Camera-type eye (tissue), 1 donor: ENCODE measurements around a stretch of chrX.

- RAMPAGE, long total RNA, result no peak
Observed at GRCh38 chrX:119759100-119759264, 594 bp downstream of the SOWAHD start.

- RAMPAGE, long total RNA, result no peak
Observed at GRCh38 chrX:119885785-119886053, 10.0 kb upstream of the AKAP14 start.

DNA sequence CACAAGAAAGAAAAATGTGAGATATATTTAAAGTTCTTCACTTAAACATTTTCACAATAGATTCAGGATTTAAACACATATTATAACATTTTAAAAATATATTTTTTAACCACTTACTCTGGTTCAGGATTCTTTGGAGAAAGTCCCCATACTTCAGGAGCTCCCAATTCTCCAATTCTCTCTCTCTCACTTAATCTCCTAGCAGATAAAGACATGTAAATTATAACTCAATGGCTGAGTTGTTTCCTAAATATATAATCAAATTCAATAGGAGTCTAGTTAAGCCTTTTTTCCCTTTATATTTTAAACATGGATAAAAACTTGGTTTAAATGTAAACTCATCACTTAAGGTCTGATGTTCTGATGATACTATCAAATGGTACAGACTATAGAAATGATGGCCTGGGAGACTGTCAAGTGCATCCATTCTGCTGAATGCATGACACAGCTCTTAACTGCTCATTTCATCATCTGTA lies 4.9 kb downstream of the NKAP start:
- RAMPAGE, long total RNA, result no peak

DNA sequence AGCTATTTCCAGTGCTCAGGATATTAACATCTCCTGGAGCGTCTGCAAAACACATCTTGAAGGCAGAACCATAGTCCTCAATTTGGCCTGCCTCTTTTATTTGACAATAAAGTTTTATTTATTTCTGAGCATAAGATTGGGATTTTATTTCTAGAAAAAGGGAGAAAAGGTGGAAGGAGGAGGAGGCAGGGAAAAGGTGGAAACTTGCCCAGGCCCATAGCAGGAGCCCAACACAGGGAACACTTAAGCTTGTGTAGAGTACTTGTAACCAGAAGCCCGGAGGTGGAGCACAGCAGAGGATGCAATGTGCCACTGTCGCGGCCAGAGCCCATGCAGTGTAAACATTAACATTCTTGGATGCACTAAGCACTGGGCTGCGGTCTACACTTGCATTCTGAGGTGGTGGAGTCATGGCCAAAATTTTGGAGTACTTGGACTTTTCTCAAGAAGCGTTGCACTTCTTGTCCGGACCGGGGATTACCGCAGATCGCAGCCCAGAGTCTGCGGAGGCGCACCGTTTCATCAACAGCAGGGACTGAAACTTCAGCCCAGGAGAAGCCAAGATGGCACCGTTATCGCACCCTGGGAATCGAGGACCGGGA lies 4.5 kb upstream of the RHOXF1 start:
- RAMPAGE, long total RNA, result no peak

GRCh38 chrX:120259857-120260056 lies 9.1 kb downstream of the ZBTB33 start:
- RAMPAGE, long total RNA, result no peak

GRCh38 chrX:120310282-120310979 lies 830 bp downstream of the TMEM255A start:
- RAMPAGE, long total RNA, result no peak

DNA sequence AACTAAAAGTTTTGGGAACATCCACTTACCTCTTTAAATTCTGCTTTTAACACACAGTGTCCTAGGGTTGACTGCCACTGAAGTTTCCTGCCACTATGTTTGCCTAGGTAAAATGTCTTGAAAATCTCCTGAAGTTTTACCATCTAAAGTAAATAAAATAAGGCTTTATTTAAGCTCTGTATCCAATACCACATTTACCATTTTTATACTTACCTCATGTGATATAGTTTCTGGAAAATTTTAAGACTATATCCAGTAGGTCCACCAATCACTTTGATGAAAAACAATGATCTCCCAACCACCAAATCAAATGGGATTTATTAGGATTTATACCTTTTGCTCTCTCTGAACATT lies 25.0 kb downstream of the CUL4B start:
- RAMPAGE, long total RNA, result no peak

DNA sequence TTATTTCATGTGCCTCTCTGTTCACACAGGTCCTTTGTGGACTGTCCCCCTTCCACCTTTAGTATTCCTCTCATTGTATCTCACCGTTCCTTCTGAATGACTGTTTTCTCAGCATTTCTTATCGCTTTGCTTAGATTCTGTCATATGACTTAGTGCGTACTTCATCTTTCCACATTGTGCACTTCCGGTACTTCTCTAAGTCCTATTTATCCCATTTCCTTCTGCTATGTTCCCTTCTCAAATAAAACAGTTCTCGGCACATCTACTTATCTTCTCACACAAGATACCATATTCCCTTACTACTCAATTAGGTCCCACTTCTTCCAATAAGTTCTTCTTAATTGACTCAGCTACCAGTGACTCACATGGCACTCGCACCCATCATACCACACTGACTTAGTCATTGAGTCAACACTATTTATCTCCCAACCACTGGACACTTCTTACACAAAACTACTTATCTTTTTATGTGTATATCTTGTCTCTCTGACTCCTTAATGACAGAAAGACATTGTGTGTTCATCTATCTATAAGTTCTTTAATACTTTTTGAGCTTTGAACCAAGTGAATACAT lies 10.9 kb downstream of the CUL4B start:
- RAMPAGE, long total RNA, result no peak

GRCh38 chrX:120559971-120560155 lies 899 bp downstream of the CUL4B start:
- RAMPAGE, long total RNA, result no peak

GRCh38 chrX:120735104-120735441 lies 105.2 kb upstream of the C1GALT1C1 start:
- RAMPAGE, long total RNA, result no peak

DNA sequence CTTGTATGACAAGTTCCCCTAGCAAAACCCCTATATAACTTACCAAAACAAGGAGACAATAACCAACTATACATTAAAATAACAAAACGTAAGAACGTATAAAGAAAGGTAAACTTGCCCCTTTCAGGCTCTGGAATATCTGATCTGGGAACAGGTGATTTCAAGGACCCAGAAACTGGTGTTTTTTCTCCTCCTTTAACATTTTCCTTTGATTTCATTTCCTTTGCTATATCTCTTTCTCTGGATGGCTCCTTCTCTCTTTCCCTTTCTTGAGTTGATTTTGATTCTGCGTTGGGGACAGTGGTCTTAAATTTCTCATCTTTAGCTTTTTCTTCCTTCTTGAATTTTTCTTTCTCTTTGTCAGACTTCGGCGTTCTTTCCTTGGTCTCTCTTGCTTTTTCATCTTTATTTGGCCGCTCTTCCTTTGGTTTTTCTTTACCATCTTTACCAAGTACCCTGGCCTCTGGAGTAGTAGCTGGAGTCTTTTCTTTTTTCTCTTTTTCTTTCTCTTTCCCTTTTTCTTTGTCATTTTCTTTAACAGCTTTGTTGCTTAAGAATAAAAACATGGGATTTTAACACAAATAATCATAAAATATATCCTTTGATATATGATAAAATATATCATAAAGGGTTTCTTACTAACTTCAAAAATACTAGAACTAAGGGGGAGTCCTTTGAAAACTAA lies 111.7 kb downstream of the THOC2 start:
- RAMPAGE, long total RNA, result no peak

DNA sequence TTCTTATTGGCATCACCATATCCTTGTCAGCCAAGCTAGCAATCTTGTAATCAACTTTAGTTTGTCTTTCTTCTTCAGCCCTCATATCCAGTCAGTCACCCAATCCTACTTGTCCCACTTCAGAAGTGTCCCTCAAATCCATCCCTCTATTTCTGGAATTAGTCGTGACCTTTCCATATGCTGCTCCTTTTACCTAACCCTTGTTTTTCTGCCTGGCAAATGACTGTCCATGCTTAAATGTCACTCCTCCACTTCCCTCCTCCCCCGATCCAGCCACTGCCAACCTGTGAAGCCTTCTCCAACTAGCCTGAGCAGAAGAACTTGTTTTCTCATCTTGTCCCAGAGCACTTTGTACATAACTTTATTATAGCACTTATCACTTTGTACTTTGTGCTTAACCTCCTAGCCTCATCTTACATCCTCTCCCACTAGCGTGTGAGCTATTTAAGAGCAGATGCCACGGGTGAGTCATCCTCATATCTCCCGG lies 46.6 kb downstream of the XIAP start:
- RAMPAGE, long total RNA, result no peak

DNA sequence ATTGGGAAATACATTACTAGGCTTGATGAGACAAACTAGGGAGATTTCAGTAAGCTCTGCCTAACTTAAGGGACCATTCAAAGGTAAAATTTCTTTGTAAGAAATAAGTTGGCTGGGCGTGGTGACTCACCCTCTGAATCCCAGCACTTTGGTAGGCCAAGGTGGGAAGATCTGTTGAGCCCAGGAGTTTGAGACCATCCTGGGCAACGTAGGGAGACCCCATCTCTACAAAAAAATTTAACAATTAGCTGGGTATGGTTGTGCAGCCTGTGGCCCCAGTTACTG lies 6.7 kb downstream of the STAG2 start:
- RAMPAGE, long total RNA, result no peak

DNA sequence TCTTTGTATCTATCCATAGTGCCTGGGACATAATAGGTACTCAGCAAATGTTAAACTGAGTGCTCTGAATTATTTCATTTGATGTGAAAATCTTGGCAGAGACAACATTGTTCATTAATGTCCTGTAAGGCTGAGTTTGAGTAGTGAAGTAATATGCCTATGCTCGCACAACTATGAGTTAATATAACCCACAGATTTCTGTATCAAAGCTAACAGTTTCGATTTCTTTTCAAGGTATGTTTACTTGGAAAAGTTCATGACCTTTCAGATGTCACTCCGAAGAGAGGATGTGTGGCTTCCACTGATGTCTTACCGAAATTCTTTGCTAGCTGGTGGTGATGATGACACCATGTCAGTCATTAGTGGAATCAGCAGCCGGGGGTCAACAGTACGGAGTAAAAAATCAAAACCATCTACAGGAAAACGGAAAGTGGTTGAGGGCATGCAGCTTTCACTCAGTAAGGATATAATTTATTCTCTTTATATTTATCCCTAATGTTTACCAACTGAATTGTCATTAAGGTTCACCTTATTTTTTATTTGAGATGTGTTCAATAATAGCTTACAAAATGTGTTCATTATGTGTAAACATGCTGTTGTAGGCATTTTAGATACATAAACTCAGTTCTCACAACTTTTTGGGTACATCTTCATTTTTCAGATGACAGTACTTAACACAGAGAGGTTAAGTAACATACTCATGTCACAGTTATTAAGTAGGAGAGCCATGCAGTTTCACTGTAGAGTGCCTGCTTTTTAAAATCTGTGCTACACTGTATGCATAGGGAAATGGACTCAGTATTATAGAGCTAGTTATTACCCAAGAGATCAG lies 125.0 kb downstream of the STAG2 start:
- RAMPAGE, long total RNA, result no peak

DNA sequence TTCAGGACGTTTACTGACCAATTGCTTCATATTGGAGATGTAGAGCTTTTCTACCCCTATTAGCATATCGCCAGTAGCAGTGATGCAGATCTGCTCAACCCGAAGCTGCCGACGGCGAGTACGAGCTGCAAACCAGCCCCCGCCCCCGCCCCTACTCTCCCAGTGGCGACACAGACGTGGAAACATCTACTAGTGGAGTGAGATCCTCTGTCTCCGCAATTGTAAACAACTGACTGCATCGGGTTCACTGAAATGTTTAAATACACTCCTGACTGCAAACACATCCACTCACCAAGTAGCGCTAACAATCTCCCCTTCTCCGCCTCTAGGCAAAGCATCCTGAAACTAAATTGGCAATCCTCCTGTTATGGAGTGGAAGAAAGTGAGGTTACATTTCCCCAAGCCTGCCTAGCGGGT lies 117.2 kb upstream of the TEX13C start:
- RAMPAGE, long total RNA, result no peak

GRCh38 chrX:125764145-125764499 lies 402.0 kb downstream of the DCAF12L2 start:
- RAMPAGE, long total RNA, result no peak

DNA sequence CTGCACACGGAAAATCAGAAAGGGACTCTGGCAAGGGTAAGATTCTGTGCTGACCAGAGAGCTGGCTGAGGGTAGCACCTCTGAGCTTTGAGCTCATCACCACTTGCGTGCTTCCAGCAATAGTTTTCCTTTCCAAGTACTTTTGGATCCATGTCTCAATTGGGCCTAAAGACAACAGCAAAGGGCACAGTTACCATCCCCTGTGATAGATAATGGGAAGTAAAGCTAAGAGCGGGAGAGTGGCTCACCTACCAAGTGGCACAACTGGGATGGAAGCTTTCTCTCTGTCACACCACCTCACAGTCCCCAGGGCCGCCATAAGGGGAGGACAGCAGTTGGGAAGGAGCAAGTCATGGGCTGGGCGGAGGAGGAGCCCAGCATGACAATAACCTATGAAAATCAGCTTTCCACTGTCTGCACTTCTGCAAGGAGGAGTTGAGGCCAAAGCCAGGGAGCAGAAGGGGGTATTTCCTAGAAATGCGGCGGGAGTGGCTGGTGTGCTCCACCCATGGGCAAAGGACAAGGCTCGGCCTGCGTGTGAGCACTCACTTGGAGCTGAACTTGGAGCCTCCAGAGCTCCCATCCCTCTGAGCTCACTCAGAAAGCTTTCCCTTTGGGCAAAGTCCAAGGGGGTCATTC lies 18.7 kb downstream of the APLN start:
- RAMPAGE, long total RNA, result no peak

GRCh38 chrX:129666285-129666645 lies 11.5 kb upstream of the APLN start:
- RAMPAGE, long total RNA, result no peak

DNA sequence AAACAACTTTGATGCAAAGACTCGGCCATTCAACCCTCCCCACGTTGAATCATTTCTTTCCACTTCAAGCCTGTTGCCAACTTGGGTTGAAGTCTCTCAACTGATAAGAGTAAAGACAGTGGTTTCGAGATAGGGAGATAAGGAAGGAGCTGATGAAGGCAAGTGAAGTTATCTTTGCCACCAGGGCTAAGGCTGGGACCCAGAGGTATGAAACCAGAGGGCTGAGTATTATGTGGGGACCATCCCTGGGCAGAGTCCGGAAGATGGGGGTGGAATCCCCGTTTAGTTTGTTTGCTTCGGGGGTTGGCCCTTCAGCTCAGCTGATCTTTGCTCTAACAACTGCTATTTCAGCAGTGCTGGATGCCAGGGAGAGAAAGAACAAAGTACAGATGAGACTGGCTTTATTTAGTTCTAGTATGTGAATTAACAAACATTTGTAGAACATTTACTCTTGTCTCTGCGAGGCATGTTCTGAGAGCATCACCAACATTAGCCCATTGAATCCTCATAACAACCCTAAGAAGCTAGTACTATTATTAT lies 2.2 kb upstream of the XPNPEP2 start:
- RAMPAGE, long total RNA, result no peak

GRCh38 chrX:129781045-129781782 lies 1.5 kb downstream of the SASH3 start:
- RAMPAGE, long total RNA, result no peak